Measurements from ENCODE around the gene CYP51A1.

GRCh38 chr7:87497691-87497890 lies 22.1 kb upstream of the ABCB4 start:
- PRO-cap, 7 experiments: no peak in any of the 7 experiments
- RAMPAGE, long total RNA, 2 experiments: no peak in any of the 2 experiments

DNA sequence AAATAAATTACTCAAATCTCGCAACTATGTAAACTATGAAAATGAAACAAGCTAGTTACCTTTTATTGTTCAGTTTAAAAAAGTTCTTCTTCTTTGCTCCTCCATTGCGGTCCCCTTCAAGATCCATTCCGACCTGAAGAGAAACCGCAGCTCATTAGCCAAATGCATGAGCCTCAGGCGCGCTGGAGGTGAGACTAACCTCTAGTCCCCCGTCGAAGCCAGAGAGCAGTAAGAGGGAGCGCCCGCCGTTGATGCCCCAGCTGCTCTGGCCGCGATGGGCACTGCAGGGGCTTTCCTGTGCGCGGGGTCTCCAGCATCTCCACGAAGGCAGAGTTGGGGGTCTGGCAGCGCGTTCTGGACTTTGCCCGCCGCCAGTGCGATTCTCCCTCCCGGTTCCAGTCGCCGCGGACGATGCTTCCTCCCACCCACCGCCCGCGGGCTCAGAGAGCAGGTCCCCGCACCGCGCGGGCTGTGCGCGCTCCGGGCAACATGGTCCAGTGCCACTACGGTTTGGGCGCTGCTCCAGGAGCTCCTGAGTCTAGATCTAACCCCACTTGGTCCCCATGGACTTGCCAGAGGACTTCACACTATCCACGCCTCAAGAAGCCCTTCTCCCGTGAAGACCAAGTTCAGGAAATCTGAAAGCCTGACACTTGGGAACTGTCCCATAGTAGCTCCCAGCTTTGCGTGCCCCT lies 479 bp downstream of the ABCB1 start:
- PRO-cap, 7 experiments: no peak in any of the 7 experiments
- RAMPAGE, long total RNA, 2 experiments: no peak in any of the 2 experiments

DNA sequence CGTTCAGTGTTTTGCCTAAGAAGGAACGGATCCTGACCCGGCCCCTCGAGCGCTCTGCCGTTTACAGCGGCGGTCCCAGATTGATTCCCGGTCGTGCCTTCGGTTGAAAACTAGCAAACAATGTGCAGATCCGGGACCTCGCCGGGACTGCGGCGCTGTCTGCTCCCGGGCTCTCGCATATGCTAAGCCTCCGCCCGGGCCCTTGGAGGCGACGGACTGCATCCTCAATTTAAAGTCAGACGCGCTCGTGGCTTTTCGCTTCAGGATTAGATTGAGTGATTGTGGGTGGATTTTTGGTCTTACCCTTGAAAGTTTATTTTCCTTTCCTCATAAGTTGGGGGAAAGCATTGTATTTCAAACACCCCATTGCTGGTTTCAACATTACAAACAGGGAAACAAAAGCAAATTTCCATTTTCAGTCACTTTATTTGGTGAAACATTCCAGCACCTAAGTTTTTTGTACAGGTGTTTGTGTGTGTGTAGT lies 670 bp downstream of the DBF4 start:
- PRO-cap, 7 experiments: peak in 7 of 7 experiments; most common plus-strand start position 113 of the sequence (in 2); most common minus-strand start position 181 of the sequence (in 7)
- RAMPAGE, long total RNA, 2 experiments: no peak in any of the 2 experiments

DNA sequence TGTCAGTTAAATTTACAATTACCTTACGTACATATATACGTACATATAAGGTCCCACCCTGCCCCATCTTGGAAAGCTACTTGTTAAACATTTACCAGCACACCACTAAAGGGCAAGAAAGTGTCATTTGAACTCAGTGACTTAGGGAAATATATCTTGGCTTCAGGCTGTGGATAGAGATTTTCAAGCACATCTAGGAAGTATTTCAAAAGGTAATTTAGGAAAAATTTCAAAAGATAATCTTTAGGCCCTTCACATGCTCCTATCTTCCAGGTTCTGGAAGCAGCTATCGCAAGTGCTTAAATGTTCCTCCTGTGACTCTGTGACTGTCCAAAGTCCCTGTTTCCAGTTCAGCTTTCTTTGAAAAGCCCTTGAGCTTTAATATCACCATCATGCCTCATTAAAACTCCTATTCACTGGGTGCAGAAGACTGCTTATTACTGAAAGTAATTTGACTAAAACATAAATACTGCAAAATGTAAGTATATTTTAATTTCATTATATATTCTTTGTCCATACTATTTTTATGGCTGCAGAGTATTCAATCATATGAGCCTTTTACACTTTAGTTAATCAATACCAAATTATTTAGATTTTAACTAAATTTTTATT lies 9.8 kb upstream of the SRI start:
- PRO-cap, 7 experiments: no peak in any of the 7 experiments
- RAMPAGE, long total RNA, 2 experiments: no peak in any of the 2 experiments

GRCh38 chr7:90118536-90119097 lies 35.7 kb upstream of the STEAP1 start:
- PRO-cap, 7 experiments: peak in 1 of 7 experiments; most common plus-strand start chr7:90118936 (in 1); most common minus-strand start chr7:90118815 (in 1)
- RAMPAGE, long total RNA, 2 experiments: no peak in any of the 2 experiments

- PRO-cap, 7 experiments: no peak in any of the 7 experiments
- RAMPAGE, long total RNA, 2 experiments: no peak in any of the 2 experiments
These were observed 19.0 kb downstream of the STEAP1 start for GRCh38 chr7:90173291-90173610.

GRCh38 chr7:90268942-90269432 lies 24.0 kb downstream of the CFAP69 start:
- PRO-cap, 7 experiments: no peak in any of the 7 experiments
- RAMPAGE, long total RNA, 2 experiments: no peak in any of the 2 experiments

DNA sequence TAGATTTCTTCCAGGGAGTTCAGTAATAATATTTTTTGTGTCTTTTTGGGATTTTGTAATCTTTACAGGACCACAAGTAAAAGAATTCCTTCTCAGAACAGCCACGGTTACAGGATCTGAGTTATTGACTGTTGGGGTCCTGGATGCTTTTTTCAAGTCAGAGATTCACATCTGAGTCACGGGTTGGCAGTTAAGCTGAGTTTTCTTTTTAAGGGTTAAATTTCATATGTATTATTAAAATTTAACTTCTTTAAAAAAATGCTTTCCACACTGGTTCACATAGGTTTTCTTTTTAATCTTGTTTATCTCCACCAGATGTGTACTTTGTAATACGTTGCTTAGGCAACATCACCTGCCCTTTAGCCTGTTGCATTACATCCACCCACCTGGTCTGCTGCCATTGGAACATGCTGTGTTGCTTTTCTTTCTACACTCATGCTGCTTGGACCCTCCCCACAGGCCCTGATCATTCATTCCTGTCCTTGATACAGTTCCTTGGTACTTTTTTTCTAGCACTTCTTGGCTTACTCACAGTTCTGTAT lies 124.7 kb downstream of the CDK14 start:
- PRO-cap, 7 experiments: no peak in any of the 7 experiments
- RAMPAGE, long total RNA, 2 experiments: no peak in any of the 2 experiments

- PRO-cap, 7 experiments: peak in 5 of 7 experiments; most common plus-strand start chr7:91082338 (in 2)
- RAMPAGE, long total RNA, 2 experiments: no peak in any of the 2 experiments
These were observed 182.1 kb upstream of the FZD1 start for GRCh38 chr7:91082135-91082436.

- PRO-cap, 7 experiments: peak in 6 of 7 experiments; most common plus-strand start chr7:91128810 (in 3)
- RAMPAGE, long total RNA, 2 experiments: no peak in any of the 2 experiments
These were observed 135.7 kb upstream of the FZD1 start for GRCh38 chr7:91128587-91128906.

DNA sequence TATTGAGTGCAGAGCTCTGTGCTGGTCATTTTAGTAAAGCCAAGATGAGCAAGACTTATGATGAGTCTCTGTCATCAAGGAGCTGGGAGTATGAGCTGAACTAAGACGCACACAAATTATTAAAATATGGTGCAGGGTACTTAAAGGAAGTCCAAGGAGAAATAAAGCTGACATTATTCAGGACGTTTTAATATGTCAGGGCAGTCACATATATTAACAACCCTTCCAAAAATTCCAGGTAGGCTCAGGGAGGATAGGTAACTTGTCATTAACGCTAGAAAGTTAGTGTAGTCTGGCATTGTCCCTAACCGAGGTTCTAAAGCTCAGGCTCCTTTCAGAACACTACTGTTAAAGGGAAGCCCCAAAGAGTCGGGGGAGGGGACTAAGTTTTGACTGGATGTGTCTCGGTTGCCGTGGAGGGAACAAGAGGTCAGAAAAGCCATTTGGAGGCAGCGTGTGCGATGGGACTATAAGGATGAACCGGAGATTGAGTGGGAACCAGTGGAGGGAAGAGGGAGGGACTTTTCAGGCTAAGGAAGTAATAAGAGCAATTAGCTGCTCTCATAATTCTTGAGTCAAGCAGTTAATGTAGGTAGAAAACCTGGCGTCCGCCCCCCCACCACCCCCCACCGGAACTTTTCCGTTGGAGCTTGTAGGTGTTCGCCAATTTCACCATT lies 656 bp upstream of the AKAP9 start:
- PRO-cap, 7 experiments: peak in 6 of 7 experiments; most common plus-strand start position 443 of the sequence (in 4); most common minus-strand start position 318 of the sequence (in 2)
- RAMPAGE, long total RNA, 2 experiments: no peak in any of the 2 experiments

GRCh38 chr7:92000648-92001561 lies 60.2 kb downstream of the AKAP9 start:
- PRO-cap, 7 experiments: no peak in any of the 7 experiments
- RAMPAGE, long total RNA, 2 experiments: no peak in any of the 2 experiments

DNA sequence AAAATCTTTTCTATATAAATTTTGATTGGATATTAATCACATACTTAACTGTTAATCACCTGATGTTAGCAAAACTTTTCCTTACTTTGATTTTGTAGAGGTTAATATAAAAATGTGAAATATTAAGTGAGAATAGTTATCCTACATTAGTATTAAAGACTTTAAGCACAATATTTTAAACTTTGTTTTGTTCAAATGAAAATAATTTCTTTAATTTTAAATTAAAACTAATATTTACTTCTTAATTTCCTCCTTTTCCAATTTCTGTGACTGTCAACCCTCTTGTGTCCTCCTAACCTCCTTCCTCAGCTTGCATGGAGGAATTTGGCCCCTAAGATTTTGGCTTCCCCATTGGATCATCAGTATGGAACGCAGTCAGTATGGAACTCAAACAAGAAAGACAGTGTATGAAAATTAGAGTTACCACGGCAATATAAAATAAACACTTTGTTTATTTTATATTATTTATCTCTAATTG lies 91.3 kb downstream of the CYP51A1 start:
- PRO-cap, 7 experiments: no peak in any of the 7 experiments
- RAMPAGE, long total RNA, 2 experiments: no peak in any of the 2 experiments

GRCh38 chr7:92134298-92135146 lies at the start of gene CYP51A1:
CYP51A1 (minus strand) TSS chr7:92134477.
- PRO-cap, 7 experiments: peak in 7 of 7 experiments; most common plus-strand start chr7:92134589 (in 6); most common minus-strand start chr7:92134474 (in 7)
- RAMPAGE, long total RNA, 2 experiments: start-site peak on the plus strand in 2 of 2 experiments, at chr7:92134849-92134890 at its widest, 9 to 43 reads per replicate; start-site peak on the minus strand in 2 of 2 experiments, at chr7:92134382-92134521 at its widest, 641 to 1,123 reads per replicate

DNA sequence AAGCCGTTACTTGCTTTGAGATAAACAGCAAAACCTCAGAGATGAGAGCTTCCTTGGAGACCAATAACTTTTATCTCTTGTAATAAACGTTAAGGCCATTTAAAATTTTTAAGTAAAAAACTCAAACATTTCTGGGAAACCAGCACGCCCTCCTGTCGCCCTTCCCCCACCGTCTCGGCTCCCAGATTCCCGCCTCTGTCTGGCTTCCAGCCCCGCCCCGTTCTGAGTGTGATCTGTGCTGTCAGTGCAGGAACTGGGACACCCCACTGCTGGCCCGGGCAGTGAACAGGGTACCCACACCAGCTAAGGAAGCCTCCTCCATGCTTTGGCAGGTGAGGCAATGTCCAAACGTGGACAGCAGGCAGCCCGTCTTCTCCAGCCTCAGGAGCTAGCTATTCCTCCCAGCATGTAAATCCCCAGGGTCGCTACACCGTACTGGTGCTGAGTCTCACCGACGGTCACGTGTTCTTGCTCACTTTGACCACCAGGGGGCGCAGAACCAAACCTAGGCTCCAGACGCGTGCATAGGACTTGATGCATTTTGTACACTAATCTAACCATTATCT lies 22.9 kb upstream of the GATAD1 start:
- PRO-cap, 7 experiments: peak in 2 of 7 experiments; most common minus-strand start position 224 of the sequence (in 1)
- RAMPAGE, long total RNA, 2 experiments: no peak in any of the 2 experiments

DNA sequence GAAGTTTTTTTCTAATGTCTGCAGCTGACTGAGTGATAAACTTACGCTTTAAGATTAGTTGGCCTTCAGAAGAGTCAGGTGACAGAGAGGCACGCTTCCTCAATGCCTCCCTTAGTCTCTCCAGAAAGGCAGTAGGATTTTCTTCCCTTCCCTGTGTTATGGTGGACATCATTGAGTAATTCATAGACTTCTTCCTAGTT lies 3.6 kb downstream of the ERVW-1 start:
- PRO-cap, 7 experiments: no peak in any of the 7 experiments
- RAMPAGE, long total RNA, 2 experiments: no peak in any of the 2 experiments

GRCh38 chr7:92485850-92486377 lies 8.2 kb upstream of the ERVW-1 start:
- PRO-cap, 7 experiments: no peak in any of the 7 experiments
- RAMPAGE, long total RNA, 2 experiments: no peak in any of the 2 experiments

GRCh38 chr7:92611203-92612208 lies 21.3 kb upstream of the FAM133B start:
- PRO-cap, 7 experiments: no peak in any of the 7 experiments
- RAMPAGE, long total RNA, 2 experiments: no peak in any of the 2 experiments

DNA sequence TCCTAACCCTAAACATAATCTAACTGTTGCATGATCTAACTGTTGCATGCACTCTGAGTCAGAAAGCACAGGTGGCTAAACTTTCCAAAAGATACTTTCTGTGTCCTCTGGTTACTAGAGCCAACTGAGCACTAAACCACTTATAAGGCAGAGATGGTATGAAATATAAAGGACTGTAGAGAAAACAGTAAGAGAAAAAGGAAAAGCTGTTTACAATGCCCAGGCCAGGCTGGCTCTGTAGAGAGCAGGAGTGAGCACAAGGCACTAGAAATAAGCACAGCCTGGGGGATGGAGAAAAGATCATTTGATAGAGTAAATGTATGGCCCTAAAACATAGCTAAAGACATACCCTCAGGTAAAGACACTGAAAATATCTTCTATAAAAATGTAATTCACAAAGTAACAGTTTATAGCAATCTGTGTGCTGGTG lies 23.2 kb upstream of the FAM133B start:
- PRO-cap, 7 experiments: no peak in any of the 7 experiments
- RAMPAGE, long total RNA, 2 experiments: no peak in any of the 2 experiments

DNA sequence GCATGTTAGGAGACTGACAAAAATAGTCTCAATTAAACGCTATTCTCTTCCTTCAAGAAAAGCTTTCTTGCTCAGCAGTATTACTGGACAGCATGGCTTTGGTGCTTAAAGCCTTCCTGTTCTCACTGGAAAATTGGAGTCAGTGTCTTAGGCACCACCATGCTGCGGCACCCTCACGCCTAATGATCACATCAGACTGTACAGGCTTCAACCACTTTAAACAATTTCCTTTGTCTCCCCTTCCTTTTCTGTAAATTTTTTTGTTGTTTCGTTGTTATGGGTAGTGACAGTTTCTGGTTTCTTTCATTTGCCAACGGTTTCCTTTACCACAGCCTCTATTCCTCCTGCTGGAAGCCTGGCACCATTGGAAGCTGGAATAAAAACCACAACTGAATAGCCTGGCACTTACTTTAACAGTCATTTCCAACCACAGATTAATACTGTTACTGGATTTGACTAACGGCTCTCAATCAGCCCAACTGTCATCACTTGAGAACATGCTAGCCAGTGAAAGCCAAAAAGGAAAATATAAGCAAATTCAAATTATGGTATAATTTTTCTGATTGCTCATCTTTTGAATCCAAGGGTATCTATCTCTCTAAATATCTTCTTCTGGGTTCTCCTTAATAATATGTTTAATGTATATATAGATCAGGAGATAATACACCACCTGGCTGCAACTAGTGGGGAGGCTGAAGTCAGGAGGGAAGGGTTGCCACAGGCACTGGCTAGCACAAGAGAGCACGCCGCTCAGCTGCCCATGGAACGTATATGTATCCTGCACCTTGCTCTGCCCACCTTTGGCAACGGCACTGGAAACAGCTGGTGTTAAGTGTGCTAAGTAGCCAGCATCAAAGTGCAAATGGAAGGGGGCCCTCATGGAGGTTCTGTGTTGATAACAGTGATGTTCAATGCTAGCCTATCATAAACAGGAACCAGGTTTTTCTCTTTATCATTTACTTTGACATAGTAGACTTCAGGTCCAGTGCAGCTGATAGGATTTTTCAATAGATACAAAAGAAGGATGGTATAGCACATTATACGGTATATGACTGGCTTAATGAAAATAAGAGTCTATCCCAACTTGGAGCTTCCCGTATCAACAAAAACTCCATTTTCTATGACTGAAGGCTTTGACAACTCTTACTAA lies 49.6 kb upstream of the FAM133B start:
- PRO-cap, 7 experiments: no peak in any of the 7 experiments
- RAMPAGE, long total RNA, 2 experiments: no peak in any of the 2 experiments

Measured in ovary (tissue), 7 donors.